GM12878 (cell line): ENCODE measurements around a stretch of chr18.

DNA sequence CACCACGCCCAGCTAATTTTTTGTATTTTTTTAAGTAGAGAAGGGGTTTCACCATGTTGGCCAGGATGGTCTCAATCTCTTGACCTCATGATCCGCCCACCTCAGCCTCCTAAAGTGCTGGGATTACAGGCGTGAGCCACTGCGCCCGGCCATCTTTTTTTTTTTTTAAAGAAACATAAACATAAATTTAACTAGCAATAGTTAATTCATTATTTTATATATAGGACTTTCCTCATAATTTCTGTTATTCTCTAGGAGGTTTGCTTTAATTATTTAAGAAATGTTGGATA lies 43.2 kb upstream of the GREB1L start:
- RAMPAGE, long total RNA: no peak
- RRBS, 2 experiments: no CpG with 5 or more reads among the region's 5 CpGs
CAGE:
- cytosol, long polyA minus RNA: no peak
- cytosol, long polyA plus RNA: no peak
- long polyA plus RNA: no peak
- nucleolus, long total RNA: no peak
- nucleus, long polyA plus RNA: no peak
- nucleus, long total RNA: no peak

GRCh38 chr18:21361051-21361709 lies 119.1 kb downstream of the GREB1L start:
- RAMPAGE, long total RNA: no peak
- RRBS, 2 experiments: no CpG with 5 or more reads among the region's 2 CpGs
CAGE:
- cytosol, long polyA minus RNA: no peak
- cytosol, long polyA plus RNA: no peak
- long polyA plus RNA: no peak
- nucleolus, long total RNA: no peak
- nucleus, long polyA plus RNA: no peak
- nucleus, long total RNA: no peak

GRCh38 chr18:21573985-21574540 lies 26.4 kb downstream of the ESCO1 start:
- RAMPAGE, long total RNA: no peak
- RRBS, 2 experiments: no CpG with 5 or more reads among the region's 9 CpGs
CAGE:
- cytosol, long polyA minus RNA: no peak
- cytosol, long polyA plus RNA: no peak
- long polyA plus RNA: no peak
- nucleolus, long total RNA: no peak
- nucleus, long polyA plus RNA: no peak
- nucleus, long total RNA: no peak

DNA sequence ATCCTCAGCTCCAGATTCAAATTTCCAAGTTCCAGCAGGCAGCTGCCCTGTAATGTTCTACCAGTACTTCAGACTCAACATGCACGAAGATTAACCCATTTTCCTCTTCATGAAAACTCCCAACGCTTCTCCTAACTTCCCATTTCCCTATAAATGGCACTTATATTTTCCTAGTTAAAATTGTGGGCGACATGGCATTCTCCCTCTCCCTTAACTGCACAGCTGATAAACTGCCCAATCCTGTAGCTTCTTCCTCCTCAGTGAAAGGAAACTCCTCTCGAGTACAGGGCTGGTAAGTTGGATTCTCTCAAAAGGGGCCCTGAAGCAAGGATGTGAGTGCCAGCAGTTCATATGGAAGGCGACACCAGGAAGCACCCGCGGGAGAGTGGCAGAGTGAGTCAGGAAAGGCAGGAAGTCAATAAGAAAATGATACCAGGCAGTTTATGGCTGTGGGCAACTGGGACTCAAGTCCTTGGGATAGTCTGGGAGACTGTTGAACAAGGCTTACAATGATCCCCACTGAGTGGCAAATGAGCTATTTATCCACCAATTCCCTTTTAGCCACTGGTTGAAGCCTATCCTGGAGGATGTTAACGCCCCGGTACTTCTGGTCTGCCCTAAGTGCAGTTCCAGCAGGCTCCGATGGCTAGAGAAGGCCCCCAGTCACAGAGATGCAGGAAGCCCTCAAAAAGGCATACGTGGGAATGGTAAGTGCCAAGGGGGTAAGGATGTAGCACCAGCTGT lies 34.8 kb downstream of the ABHD3 start:
- RAMPAGE, long total RNA: no peak
- RRBS, 2 experiments: no CpG with 5 or more reads among the region's 11 CpGs
CAGE:
- cytosol, long polyA minus RNA: no peak
- cytosol, long polyA plus RNA: no peak
- long polyA plus RNA: no peak
- nucleolus, long total RNA: no peak
- nucleus, long polyA plus RNA: no peak
- nucleus, long total RNA: no peak

- RAMPAGE, long total RNA: no peak
- RRBS, 2 experiments: no CpG with 5 or more reads among the region's 5 CpGs
CAGE:
- cytosol, long polyA minus RNA: no peak
- cytosol, long polyA plus RNA: no peak
- long polyA plus RNA: no peak
- nucleolus, long total RNA: no peak
- nucleus, long polyA plus RNA: no peak
- nucleus, long total RNA: no peak
Measured at GRCh38 chr18:21697844-21698259, 6.7 kb downstream of the ABHD3 start.

GRCh38 chr18:21740272-21740680 lies 316 bp upstream of the MIB1 start:
- RAMPAGE, long total RNA: no peak
- RRBS, 2 experiments: 0 to 2% methylated on average over 5 of the region's 12 CpGs
CAGE:
- cytosol, long polyA minus RNA: no peak
- cytosol, long polyA plus RNA: no peak
- long polyA plus RNA: no peak
- nucleolus, long total RNA: no peak
- nucleus, long polyA plus RNA: no peak
- nucleus, long total RNA: no peak

DNA sequence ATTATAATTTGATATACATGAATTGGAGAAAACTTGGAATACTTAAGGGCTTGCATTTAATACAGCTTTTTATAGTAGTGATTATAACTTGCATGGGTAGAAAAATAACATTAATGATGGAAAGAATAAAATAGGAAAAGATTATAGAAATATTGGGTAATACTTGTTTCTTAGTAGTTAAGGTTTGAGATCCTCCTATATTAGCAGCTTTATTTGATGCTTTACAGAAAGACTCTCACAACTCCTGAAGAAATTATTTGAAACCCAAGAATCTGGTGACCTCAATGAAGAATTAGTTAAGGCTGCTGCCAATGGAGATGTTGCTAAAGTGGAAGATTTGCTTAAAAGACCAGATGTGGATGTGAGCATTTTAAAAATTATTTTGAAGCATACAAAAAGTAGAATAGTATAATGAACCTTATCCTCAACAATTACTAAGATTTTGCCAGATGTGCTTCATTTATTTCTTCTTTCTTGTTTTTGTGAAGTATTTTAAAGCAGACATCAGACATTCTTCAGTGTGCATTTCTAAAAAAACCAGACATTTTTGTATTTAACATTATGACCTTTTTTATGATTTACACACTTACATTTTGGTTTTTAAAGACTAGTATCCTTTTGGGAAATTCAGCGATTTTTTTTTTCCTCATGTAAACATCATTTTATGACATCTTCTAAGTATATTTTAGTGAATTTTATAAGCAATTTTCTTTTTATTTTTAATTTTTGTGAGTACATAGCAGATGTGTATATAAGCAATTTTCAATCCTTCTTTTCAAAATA lies 59.2 kb downstream of the MIB1 start:
- RAMPAGE, long total RNA: no peak
- RRBS, 2 experiments: no CpG with 5 or more reads among the region's 1 CpG
CAGE:
- cytosol, long polyA minus RNA: start-site peak on the plus strand centred at position 260 of the sequence, 8 bp wide, 29 reads
- cytosol, long polyA plus RNA: no peak
- long polyA plus RNA: no peak
- nucleolus, long total RNA: no peak
- nucleus, long polyA plus RNA: no peak
- nucleus, long total RNA: no peak

DNA sequence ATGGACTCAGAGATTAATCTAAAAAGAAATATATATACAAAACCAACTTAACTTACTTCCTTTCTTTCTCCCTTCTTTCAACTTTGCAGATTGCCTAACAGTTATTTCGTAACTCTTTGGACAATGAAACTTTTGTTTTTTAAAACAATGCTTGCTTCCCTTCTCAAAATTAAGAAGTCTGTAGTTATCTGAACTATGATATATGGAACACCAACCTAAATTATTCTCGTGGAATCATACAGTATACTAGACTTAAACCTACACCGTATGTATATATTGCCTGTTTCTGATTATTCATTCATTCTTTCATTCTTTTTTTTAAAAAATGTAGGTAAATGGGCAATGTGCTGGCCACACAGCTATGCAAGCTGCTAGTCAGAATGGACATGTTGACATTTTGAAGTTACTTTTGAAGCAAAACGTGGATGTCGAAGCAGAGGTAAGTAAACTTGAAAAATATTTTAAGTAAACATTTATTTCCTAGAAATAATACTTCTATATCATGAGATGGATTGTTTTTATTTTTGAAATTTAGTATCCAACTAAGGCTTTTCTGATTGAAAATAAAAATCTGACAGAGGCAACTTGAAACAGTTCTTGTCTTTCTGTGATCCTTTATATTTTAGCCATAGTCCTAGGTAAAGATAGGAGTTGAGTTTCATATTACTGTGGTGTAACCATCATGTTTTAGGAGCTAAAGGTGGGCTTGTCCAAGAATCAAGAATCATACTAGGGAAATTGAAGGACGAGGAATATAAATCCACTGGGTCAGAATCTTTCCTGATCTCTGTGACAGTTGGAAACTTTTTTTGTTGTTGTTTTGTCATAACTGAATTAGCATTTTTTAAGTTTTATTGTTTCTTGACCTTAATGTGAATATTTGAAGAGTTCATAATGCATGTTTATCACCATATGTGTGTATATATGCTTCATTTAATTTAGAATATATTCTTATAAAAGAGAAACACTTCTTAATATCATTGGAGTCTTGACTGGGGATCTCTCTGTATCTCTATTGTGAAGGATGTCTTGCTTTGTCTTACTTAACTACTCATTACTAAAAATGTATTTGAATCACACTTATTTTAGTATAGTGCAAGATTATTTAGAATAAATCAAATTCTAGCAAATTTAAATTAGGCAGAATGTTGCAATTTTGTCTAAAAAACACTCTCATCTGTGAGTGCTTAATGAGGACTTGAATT lies 63.4 kb downstream of the MIB1 start:
- RAMPAGE, long total RNA: no peak
- RRBS, 2 experiments: no CpG with 5 or more reads among the region's 6 CpGs
CAGE:
- cytosol, long polyA minus RNA: start-site peak on the plus strand centred at position 349 of the sequence, 24 bp wide, 25 reads
- cytosol, long polyA plus RNA: no peak
- long polyA plus RNA: no peak
- nucleolus, long total RNA: no peak
- nucleus, long polyA plus RNA: no peak
- nucleus, long total RNA: no peak

GRCh38 chr18:22018352-22018756 lies 151.0 kb upstream of the GATA6 start:
- RAMPAGE, long total RNA: no peak
- RRBS, 2 experiments: no CpG with 5 or more reads among the region's 3 CpGs
CAGE:
- cytosol, long polyA minus RNA: no peak
- cytosol, long polyA plus RNA: no peak
- long polyA plus RNA: no peak
- nucleolus, long total RNA: no peak
- nucleus, long polyA plus RNA: no peak
- nucleus, long total RNA: no peak

DNA sequence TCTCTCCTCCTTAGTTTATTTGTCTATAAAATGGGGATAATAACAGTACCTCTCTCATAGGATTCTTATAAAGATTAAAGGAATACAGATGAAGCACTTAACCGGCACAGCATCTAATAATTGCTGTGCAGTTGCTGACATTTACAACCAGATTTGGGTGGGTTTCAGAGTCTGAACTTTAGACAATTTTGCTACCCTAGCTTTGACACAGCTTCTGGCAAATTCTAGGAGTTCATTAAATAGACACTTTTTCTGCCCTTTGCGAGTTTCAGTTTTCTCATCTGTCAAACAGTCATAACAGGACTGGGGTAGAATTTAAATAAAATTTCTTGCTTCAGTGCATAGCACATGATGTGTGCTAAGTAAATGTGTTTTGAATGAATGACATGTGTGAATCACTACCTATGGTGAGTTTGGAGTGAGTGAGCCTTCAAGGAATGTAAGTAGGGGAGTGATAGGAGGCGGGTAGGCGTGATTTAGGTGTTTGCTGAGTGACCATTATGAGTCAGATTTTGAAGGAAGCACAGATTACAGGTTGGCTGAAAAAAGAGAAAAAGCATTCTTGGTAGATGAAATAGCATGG lies 137.2 kb upstream of the GATA6 start:
- RAMPAGE, long total RNA: no peak
- RRBS, 2 experiments: no CpG with 5 or more reads among the region's 4 CpGs
CAGE:
- cytosol, long polyA minus RNA: no peak
- cytosol, long polyA plus RNA: no peak
- long polyA plus RNA: no peak
- nucleolus, long total RNA: no peak
- nucleus, long polyA plus RNA: no peak
- nucleus, long total RNA: no peak

DNA sequence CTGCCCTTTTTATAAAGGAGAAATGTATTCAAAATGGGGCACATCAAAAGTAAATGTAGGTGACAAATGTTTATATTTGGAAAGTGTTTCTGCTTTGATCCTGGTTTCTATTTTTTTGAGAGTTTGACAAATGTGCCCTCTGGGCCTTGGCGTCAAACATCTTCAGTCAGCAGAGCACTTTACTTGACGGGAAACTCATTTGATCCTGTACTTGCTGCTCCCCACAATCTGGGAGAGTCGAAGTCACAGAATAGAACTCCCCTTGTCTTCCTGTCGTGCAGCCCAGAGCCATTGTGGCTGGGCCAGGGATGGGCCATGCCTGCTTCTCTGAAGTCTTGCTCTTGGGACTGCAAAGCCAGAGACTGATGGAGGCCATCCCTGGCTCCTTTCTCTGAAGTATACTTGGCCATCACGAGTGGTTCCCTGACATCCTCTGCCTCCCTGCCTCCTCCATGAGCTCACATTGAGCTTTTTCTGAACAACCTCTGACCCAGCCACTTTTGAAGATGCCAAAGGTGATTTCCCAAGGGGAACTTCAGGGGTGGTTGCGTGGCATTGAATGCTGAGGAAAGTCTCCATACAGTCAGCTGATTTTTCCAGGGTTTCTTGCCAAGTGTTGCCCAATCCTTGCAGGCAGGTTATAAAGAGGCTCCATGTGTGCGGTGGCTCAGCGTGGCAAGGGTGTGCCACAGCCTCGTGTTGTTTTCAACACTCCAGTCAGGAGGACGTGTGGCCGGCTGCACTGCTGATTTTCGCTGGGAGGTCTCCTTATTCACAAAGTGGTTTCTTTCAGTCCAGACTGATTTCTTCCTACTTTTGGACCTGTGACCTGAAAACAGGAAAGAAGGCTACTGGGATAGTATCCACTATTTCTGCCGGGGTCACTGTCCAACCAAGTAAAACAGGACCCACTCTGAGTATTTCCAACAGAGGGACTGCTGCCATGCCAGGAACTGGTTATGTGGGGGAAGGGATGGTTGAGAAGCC lies 81.5 kb upstream of the GATA6 start:
- RAMPAGE, long total RNA: no peak
- RRBS, 2 experiments: no CpG with 5 or more reads among the region's 13 CpGs
CAGE:
- cytosol, long polyA minus RNA: no peak
- cytosol, long polyA plus RNA: no peak
- long polyA plus RNA: no peak
- nucleolus, long total RNA: no peak
- nucleus, long polyA plus RNA: no peak
- nucleus, long total RNA: no peak

GRCh38 chr18:22168971-22169181 lies 513 bp upstream of the GATA6 start:
- RAMPAGE, long total RNA: no peak
- RRBS, 2 experiments: no CpG with 5 or more reads among the region's 21 CpGs
CAGE:
- cytosol, long polyA minus RNA: no peak
- cytosol, long polyA plus RNA: no peak
- long polyA plus RNA: no peak
- nucleolus, long total RNA: no peak
- nucleus, long polyA plus RNA: no peak
- nucleus, long total RNA: no peak

- RAMPAGE, long total RNA: no peak
- RRBS, 2 experiments: 23 to 34% methylated on average over 12 to 19 of the region's 78 CpGs
CAGE:
- cytosol, long polyA minus RNA: no peak
- cytosol, long polyA plus RNA: no peak
- long polyA plus RNA: no peak
- nucleolus, long total RNA: no peak
- nucleus, long polyA plus RNA: no peak
- nucleus, long total RNA: no peak
Measured at GRCh38 chr18:22176369-22177569, 7.4 kb downstream of the GATA6 start.

GRCh38 chr18:22188882-22189817 lies 19.8 kb downstream of the GATA6 start:
- RAMPAGE, long total RNA: no peak
- RRBS, 2 experiments: no CpG with 5 or more reads among the region's 9 CpGs
CAGE:
- cytosol, long polyA minus RNA: no peak
- cytosol, long polyA plus RNA: no peak
- long polyA plus RNA: no peak
- nucleolus, long total RNA: no peak
- nucleus, long polyA plus RNA: no peak
- nucleus, long total RNA: no peak

- RAMPAGE, long total RNA: no peak
- RRBS, 2 experiments: no CpG with 5 or more reads among the region's 18 CpGs
CAGE:
- cytosol, long polyA minus RNA: no peak
- cytosol, long polyA plus RNA: no peak
- long polyA plus RNA: no peak
- nucleolus, long total RNA: no peak
- nucleus, long polyA plus RNA: no peak
- nucleus, long total RNA: no peak
Measured at GRCh38 chr18:22192919-22193898, 23.8 kb downstream of the GATA6 start.

DNA sequence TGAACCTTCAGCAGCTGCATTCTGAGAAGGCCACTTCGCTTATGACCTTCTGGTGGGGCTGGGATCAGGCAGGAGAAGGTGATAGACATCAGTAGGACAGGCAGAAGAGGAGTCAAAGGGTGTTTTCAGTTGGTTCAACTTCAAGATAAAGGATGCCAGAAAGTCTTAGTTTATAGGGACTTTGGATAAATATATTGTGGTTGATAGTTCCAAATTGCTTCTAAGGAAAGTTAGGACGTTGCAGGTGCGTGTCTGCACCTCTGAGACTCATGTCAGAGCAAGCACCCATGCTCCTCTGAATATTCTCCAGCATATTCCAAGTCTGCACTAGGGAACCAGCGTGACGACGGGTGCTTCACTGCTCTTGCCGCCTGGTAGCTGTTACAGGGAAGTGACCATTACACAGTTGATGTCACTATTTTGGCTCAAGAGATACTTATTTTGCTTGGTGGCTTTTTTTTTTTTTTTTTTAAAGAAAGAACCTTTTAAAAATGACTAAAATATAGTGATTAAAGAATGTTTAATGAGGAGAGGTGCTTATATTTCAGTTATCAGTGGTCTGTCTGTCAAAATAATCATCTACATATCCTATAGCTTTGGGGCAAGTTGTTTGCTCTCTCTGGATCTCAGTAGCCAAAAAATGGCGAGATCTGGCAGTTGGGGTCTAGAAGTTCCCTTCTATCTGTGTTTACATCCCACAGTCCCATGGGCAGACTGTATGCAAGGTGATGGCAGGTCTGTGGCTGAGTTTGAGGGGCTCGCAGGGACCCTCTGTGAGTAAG lies 35.7 kb downstream of the GATA6 start:
- RAMPAGE, long total RNA: no peak
- RRBS, 2 experiments: no CpG with 5 or more reads among the region's 9 CpGs
CAGE:
- cytosol, long polyA minus RNA: no peak
- cytosol, long polyA plus RNA: no peak
- long polyA plus RNA: no peak
- nucleolus, long total RNA: no peak
- nucleus, long polyA plus RNA: no peak
- nucleus, long total RNA: no peak

- RAMPAGE, long total RNA: no peak
- RRBS, 2 experiments: no CpG with 5 or more reads among the region's 16 CpGs
CAGE:
- cytosol, long polyA minus RNA: no peak
- cytosol, long polyA plus RNA: no peak
- long polyA plus RNA: no peak
- nucleolus, long total RNA: no peak
- nucleus, long polyA plus RNA: no peak
- nucleus, long total RNA: no peak
Measured at GRCh38 chr18:22241395-22242548, 72.4 kb downstream of the GATA6 start.

DNA sequence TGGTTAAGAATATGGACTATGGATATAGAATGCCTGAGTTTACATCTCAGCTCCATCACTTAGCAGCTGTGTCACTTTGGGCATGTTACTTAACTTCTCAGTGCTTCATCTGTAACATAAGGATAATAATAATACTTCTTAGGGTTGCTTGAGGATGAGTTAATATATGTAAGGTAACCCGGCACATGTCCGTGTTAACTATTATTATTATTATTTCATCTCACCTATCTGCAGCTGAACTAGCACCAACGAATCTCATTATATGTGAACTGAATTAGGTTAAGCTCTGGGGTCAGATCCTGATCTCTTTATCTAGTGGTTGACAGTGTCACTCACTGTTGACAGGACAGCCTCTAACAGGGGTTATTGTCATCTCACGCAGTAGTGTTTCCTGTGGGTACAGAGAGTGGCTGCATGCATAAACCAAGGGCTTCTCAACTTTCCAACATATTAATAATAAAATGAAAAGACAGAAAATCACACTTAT lies 73.0 kb downstream of the CTAGE1 start:
- RAMPAGE, long total RNA: no peak
- RRBS, 2 experiments: no CpG with 5 or more reads among the region's 4 CpGs
CAGE:
- cytosol, long polyA minus RNA: no peak
- cytosol, long polyA plus RNA: no peak
- long polyA plus RNA: no peak
- nucleolus, long total RNA: no peak
- nucleus, long polyA plus RNA: no peak
- nucleus, long total RNA: no peak

DNA sequence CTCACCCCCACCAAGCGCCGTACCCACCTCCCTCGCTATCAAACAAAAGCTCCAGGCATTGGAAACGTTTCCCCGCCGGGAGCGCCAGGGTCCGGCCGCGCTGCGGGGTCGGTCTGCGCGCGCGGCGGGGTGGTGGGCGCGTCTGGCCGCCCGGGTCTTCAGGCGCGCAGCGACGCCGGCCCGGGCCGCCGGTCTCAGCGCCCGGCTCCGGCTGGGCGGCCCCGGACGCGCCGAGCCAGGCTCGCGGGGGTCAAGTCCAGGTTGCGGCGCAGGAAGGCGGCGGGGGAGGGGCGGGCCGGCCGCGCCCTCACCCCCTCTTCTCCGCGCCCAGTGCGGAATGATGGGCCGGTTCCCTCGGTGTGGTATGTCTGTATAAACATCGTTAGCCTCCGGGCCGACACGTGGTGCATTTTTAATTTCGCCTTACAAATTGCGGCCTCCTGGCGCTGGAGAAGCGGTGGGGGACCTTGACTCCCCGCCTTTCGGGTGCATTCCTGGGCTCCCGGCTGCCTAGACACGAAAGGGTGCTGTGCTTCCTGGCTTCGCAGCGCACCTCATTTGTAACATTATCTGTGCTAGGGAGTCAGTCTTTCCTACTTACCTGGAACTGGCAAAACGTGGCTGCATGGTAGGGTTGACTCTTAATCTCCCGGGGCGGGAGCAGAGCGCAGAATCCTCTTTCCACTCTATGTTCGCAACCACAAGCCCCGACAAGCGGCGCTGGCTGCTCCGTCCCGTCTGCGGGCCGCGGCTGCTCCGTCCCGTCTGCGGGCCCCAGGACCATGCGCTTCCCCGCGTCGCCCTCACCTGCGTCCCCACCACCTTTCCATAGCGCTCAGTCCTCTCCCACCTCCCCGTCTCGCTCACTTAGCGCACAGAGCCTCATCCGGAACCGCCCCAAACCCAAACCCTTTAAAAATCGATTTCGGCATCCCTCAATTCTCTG lies 69.0 kb downstream of the CTAGE1 start:
- RAMPAGE, long total RNA: no peak
- RRBS, 2 experiments: 11 to 40% methylated on average over 32 to 36 of the region's 95 CpGs
CAGE:
- cytosol, long polyA minus RNA: no peak
- cytosol, long polyA plus RNA: no peak
- long polyA plus RNA: no peak
- nucleolus, long total RNA: no peak
- nucleus, long polyA plus RNA: no peak
- nucleus, long total RNA: no peak